Cerebellum (tissue), 5 donors: ENCODE measurements around a stretch of chr5.

GRCh38 chr5:34944620-34945169 lies 15.3 kb downstream of the DNAJC21 start:
- PRO-cap, 3 experiments = no peak in any of the 3 experiments
- RAMPAGE, long total RNA = no peak

DNA sequence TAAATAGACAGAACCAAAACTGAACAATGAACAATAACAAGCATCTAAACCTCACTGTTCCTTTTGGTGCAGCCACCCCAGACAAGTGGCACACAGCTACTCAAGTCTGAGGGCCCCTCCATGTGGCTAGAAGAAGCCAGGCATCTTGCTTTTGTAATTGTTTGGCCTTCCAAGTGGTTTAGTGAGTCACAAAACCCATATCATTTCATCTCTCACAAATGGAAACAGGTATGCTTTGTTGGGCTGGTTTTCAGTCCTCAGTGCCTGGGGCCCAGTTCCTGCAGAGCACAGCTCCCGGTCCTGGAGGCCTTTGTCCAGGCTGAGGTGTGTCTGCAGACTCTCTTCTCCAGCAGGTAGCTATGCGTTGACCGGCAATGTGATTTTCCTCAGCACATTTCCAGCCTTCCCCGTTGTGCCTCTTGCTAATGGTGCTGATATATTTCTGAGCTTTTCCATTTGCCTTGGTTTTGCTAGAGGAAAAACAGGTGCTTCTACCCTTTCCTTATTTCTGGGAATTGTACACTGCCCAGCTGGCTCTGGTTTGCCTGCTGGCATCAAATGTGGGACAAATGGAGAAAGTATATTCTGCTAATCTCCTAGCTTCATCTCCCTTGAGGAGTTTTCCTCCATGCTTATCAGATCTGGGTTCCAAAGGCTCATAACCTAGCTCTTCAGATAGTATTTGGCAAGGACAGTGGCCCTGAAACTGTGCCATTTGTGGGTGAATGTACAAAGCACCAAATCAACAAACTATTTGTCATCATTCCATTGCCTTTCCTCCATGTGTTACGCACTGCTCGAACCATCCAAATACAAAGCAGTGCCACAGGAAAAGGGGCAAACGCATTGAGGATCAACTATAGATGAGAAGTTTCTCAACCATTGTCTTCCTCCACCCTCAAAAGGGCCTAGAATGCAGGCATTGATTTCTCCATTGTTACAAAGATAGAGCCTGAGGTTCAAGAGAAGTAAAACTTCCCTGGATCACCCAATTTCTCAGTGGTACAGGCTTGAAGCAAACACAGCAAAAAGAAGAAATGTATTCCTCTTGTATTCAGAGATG lies 16.3 kb downstream of the PRLR start:
- PRO-cap, 3 experiments = no peak in any of the 3 experiments
- RAMPAGE, long total RNA = no peak

- PRO-cap, 3 experiments = no peak in any of the 3 experiments
- RAMPAGE, long total RNA = no peak
Observed at GRCh38 chr5:35416424-35416739, 186.1 kb upstream of the PRLR start.

DNA sequence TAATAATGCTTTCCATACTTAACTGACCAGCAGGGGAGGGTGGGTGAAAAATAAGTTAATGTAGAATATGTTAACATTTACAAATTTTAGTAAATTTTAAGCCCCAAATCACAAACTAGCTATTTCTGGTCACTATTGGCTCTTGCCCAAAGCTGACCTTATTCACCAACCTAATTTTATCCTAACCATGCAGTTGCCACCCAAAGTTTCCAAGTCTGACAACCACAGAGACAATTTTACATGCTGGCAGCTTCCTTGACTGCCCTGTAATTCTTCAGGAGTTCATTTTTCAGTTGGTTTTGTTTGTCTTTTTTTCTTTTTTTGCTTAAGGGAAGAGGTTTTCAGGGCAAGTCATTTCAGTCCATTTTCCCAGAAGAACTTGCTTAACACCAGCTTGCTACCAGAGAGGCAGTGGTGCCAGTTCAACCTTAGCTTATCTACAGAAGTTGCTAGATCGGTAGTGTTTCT lies 935 bp downstream of the SPEF2 start:
- PRO-cap, 3 experiments = no peak in any of the 3 experiments
- RAMPAGE, long total RNA = no peak

DNA sequence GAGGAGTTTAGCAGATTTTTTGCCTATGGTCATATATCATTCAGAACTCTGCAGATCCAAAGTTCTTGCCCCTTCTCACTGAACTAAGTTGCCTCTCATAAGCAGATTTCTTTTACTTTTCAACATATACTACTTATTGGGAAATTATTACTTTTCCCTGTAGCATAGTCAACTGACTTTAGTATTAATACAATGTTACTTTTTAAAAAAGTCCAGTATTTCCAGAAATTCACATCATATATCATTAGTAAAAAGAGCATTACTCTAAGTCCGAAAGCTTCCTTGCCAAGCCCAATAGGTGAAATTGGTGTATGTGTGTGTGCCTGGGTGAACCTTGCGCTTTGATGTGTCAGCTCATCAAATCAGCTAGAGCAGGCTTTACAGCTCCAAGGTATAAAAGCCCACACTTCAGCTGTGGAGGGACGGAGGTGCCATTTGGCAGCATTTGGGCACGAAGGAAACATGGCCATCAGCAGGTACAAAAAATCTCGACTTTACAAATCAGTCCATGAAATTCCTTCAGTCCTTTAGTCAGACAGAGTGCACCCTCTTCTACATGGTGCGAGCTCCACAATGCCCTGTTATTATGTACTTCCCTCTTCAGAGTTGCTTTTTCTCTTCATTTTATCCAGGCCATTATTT lies 76.5 kb upstream of the IL7R start:
- PRO-cap, 3 experiments = no peak in any of the 3 experiments
- RAMPAGE, long total RNA = no peak

- PRO-cap, 3 experiments = peak in 2 of 3 experiments; most common minus-strand start chr5:35826249 (in 2)
- RAMPAGE, long total RNA = no peak
Observed at GRCh38 chr5:35826191-35826390, 30.6 kb upstream of the IL7R start.

DNA sequence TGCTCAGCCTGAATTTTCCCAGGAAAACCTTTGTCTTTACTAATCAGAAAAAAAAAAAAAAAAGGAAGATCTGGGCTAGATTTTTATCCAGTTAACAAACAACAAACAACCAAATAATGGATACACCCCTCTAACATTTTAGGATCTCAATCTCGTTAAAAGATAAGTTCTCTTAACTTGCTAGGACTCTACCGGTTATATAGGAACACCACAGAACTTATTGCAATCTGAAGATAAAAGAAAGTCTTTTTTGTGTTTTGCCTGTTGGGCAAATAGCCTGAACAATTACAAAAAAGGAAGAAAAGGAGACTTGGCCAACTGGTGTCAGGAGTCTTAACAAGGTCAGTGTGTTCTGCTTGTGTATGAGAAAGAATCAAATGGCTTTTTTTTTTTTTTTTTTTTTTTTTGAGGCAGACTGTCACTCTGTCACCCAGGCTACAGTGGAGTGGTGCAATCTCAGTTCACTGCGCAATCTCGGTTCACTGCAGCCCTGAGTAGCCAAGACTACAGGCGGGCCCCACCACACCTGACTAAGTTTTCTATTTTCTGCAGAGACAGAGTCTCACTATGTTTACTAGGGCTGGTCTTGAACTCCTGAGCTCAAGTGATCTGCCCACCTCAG lies 3.2 kb upstream of the IL7R start:
- PRO-cap, 3 experiments = no peak in any of the 3 experiments
- RAMPAGE, long total RNA = no peak

DNA sequence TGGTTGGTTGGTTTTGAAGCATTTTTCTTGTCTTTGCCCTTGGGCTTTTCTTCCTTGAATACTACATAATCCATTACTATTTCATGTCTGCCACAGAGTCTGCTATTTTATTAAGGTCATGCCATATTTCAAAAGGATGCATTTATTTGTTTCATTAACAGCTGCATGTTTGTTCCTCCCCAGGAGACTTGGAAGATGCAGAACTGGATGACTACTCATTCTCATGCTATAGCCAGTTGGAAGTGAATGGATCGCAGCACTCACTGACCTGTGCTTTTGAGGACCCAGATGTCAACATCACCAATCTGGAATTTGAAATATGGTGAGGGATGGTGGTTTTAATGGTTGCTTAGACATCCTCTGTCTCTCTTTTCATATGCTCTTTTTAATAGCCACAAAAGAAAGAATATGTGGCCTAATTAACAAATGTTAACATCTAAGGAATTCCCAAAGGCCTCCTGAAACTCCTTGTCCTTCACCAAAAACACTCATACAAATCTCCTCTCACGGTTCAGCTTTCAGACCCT lies 4.0 kb downstream of the IL7R start:
- PRO-cap, 3 experiments = no peak in any of the 3 experiments
- RAMPAGE, long total RNA = no peak

DNA sequence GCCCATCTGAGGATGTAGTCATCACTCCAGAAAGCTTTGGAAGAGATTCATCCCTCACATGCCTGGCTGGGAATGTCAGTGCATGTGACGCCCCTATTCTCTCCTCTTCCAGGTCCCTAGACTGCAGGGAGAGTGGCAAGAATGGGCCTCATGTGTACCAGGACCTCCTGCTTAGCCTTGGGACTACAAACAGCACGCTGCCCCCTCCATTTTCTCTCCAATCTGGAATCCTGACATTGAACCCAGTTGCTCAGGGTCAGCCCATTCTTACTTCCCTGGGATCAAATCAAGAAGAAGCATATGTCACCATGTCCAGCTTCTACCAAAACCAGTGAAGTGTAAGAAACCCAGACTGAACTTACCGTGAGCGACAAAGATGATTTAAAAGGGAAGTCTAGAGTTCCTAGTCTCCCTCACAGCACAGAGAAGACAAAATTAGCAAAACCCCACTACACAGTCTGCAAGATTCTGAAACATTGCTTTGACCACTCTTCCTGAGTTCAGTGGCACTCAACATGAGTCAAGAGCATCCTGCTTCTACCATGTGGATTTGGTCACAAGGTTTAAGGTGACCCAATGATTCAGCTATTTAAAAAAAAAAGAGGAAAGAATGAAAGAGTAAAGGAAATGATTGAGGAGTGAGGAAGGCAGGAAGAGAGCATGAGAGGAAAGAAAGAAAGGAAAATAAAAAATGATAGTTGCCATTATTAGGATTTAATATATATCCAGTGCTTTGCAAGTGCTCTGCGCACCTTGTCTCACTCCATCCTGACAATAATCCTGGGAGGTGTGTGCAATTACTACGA lies 19.7 kb downstream of the IL7R start:
- PRO-cap, 3 experiments = no peak in any of the 3 experiments
- RAMPAGE, long total RNA = no peak

GRCh38 chr5:35877131-35878321 lies 20.8 kb downstream of the IL7R start:
- PRO-cap, 3 experiments = no peak in any of the 3 experiments
- RAMPAGE, long total RNA = no peak

DNA sequence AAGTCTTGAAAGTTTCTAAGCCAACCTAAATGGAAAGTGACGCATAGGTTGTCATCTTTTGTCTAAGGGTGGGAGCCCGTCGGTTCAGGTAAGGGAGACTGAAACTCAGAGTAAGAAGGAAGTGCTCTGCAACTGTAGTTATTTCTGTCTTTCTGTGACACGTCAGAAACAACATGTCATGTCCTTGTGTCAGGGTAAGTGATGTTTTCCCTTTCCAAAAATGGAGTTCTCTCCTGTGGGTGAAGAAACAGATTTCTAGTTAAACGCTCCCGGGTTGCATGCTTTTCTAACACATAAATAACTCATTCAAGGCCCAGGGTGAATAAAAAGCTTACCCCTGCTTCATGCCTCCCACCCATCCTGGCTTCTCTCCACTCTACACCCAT lies 33.6 kb downstream of the CAPSL start:
- PRO-cap, 3 experiments = no peak in any of the 3 experiments
- RAMPAGE, long total RNA = no peak

GRCh38 chr5:36305358-36306069 lies 3.8 kb upstream of the RANBP3L start:
- PRO-cap, 3 experiments = no peak in any of the 3 experiments
- RAMPAGE, long total RNA = no peak

DNA sequence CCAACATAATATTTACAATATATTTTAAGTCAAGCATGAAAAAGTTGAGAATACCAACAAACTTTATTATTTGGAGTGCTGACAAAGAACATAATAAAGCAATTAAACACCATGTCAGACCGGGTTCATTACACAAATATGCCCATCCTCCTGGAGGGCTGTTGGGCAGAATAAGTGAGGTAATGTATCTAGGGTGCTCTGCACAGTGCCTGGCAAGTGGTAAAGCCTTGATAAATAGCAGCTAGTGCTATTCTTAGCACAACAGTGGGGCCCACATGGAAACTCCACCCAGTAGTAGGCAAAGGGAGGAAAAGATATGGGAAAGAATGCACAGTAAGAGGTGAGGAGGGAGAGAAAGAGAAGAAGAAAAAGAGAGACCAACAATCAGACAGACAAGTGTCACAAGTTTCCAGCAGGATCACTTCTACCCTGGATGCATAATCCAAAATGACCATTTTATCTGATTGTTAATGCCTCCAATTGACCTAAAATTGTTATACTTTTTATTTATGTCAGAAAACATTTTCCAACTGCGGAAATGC lies 97.8 kb downstream of the SLC1A3 start:
- PRO-cap, 3 experiments = no peak in any of the 3 experiments
- RAMPAGE, long total RNA = no peak

DNA sequence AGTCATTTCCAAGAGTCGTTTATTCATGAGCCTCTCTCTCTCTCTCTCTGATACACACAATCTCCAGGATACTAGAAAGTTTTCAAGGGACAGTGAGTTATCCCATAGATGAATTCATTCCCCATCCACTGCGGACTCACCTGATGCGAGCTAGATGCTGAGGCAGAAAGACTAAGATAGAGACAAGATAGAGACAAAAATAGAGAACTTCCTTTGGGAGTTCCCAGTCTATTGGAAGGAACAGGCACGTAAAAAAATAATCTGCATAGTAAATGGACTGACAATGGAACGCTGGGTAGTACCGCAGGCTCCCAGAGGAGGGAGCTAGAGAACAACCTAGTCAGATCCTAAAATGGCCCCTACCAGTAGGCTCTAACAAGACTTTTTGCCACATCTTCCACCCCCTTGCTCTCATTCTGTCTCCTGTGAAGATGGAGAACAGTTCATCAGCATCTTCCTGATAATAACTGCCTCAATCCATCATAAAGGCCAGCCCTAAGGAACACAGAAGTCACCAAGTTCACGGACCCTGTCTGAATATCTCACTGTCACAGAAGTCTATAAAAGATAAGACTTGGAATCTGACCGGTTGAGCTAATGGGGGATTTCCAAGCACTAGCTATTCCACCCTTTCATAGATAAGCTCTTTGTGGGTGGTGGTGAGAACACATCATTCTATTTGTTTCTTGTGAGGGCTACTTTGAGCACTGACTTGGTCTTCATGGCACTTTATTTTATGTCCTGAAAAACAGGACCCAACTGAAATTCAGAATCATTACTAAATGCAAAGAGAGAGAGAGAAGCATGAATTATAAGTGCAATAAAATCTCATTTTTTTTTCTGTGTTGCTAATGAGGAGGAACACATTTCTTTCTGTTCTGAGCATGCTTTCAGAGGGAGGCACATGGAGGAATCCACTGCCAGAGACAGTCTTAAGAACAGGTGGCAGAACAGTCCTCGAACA lies 133.4 kb downstream of the SLC1A3 start:
- PRO-cap, 3 experiments = no peak in any of the 3 experiments
- RAMPAGE, long total RNA = no peak

- PRO-cap, 3 experiments = no peak in any of the 3 experiments
- RAMPAGE, long total RNA = no peak
Observed at GRCh38 chr5:36745184-36745624, 131.4 kb upstream of the NIPBL start.

DNA sequence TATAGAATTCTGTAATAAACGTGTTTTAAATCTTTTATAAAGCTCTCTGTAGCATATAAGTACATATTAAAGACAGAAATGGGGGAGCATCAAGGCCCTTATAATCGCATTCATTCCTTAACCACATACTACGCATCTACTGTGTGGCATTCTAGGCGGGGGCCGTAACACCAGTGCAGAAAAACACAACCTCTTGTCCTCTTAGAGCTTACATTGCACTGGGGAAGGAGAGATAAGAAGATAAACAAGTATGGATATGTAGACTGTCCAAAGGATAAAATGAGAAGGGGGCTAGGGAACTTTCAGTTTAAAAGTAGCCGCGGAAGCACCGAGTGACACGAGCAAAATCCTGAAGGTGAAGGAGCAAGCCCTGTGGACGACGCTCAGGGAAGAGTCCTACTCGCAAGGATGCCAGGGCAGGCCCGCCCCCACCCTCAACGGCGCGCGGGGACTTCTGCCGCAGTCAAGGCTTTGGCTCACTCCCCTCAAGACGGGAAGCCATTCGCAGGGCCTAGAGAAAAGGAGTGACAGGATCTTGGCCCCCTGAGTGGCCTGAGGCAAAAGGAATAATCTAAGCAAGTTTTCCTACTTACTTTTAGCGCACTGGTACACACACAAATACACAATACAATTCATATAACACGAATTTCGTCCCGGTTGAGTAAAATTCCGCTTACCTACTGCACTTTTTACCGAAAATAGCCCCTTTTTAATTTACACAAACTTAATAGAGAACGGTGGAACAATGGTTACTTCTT lies 1.4 kb upstream of the NIPBL start:
- PRO-cap, 3 experiments = peak in 1 of 3 experiments; most common plus-strand start position 479 of the sequence (in 1); most common minus-strand start position 410 of the sequence (in 1)
- RAMPAGE, long total RNA = no peak

DNA sequence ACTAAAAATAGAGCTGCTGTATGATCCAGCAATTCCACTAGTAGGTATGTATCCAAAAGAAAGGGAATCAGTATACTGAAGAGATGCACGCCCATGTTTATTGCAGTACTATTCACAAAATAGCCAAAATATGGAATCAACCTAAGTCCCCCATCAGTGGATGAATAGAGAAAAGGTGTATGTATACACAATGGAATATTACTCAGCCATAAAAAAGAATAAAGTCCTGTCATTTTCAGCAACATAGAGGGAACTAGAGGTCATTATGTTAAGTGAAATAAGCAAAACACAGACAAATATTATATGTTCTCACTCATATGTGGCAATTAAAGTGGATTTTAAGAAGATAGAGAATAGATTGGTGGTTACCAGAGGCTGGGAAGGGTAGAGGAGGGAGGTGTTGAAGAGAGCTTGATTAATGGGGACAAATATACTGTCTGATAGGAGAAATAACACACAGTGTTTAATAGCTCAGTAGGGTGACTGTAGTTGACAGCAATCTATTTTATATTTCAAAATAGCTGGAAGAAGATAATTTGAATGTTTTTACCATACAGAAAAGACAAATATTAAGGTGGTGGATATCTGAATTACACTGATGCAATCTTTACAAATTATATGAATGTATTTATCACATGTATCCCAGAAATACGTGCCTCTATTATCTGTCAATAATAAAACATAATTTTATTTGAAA lies 88.7 kb downstream of the NIPBL start:
- PRO-cap, 3 experiments = no peak in any of the 3 experiments
- RAMPAGE, long total RNA = no peak

DNA sequence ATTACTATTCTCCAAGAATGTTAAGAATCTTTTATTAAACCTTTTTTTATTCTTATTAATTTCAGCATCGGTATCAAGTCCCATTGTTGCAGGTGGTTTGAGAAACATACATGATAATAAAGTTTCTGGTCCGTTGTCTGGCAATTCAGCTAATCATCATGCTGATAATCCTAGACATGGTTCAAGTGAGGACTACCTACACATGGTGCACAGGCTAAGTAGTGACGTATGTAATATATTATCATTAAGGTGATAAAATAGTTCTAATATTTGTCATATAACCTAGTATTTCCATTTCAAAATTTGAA lies 94.2 kb downstream of the NIPBL start:
- PRO-cap, 3 experiments = no peak in any of the 3 experiments
- RAMPAGE, long total RNA = no peak

DNA sequence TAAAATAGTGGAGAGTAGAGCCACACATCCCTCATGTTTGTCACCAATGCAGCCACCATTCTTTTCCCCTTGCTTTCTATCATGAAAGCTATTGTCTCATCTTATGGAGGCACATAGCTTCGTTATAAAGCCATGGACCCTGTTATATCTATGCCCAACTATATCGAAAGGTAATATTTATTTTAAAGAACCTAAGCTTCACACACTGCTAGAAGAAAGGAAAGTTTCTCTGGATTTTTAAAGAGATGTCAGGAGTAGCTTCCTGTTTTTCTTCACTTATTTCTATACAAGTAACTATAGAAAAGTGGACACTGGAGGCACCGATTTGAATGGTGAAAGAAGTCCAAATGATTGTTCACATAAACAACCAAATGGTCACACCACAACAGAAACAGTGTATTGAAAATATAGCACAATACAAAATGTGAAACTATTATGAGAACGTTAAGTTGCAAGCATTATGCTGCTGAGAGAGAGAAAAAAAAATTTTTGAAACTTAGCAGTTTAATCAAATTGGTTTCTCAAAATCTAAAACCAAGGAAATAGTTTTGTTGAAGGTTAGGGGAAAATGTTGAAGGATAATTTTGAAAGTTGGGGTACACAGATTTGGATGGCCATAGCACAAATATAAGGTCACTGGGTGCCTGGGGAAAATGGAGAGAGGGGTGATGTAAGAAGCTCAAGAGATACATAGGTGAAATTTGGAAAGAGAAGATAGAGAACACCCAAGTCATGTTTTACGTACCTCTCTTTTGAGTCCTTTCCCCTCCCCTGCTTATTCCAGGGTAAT lies 121.0 kb downstream of the NIPBL start:
- PRO-cap, 3 experiments = no peak in any of the 3 experiments
- RAMPAGE, long total RNA = no peak

DNA sequence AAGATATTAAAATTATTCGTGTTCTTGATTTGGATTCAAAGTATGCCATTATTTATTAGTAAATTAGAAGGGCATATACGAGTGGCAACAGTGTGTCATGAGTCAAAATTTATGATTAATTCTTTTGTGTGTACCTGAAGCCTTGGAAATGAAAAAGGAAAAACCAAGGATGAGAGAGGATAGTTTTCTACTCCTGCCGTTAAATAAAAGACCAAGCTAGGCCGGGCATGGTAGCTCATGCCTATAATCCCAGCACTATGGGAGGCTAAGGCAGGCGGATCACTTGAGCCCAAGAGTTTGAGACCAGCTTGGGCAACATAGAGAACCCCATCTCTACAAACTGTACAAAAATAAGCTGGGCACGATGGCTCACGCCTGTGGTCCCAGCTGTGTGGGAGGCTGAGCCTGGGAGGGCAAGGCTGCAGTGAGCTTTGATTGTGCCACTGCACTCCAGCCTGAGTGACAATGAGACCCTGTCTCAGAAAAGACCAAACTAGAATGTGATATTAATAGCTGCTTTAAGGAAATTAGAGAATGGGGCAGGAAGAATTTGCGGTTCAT lies 158.3 kb downstream of the NIPBL start:
- PRO-cap, 3 experiments = no peak in any of the 3 experiments
- RAMPAGE, long total RNA = no peak